Neural progenitor cell (in vitro differentiated cells): ENCODE measurements around a stretch of chr18.

DNA sequence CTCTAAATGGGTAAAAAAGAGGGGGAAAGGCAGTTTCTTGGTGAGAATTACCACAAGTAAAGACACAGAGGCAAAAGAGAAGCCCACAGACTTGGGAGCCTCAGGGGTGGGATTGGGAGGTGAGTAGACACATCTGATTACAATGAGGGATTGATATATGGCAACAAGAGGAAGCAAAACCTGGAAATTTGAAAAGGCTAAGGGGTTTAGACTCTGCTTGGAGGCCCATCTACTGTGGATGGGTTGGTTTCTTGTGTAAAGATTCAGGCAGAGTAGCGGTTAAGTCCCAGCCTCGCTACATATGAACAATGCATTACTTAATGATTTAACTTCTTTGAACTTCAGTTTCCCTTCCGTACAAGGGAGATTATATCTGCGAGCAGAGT, 13.9 kb upstream of the MEX3C start:
- RAMPAGE, long total RNA = no peak

GRCh38 chr18:51576953-51577293, 379.4 kb upstream of the MEX3C start:
- RAMPAGE, long total RNA = no peak

- RAMPAGE, long total RNA = no peak
These were observed 1.0 kb downstream of the MBD2 start for GRCh38 chr18:54223478-54223830.

- RAMPAGE, long total RNA = no peak
These were observed 15.7 kb downstream of the DYNAP start for GRCh38 chr18:54606610-54607302.

GRCh38 chr18:54829754-54830351, 1.6 kb downstream of the RAB27B start:
- RAMPAGE, long total RNA = no peak

DNA sequence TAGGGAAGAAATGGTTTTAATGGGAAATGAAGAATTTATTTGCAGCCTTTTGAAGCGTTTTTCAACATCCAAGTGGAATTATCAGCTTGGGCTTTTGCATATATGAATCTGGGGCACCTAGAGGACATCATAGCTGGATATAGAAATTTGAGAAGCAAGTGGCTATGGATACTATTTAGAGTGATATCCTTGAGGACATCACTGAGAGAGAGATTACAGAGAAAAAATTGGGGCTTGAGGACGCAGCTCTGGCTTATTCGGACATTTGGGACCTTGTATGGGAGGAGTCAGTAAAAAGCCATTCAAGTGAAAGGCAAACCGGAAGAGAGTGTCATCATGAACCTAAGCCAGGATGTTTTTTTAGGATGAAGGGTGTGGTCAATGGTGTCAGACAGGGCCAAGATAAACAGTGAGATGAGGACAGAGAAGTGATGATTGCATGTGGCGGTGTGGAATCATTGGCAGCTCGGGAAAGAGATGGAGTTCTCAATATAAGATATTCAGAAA, 4.2 kb downstream of the RAB27B start:
- RAMPAGE, long total RNA = no peak

GRCh38 chr18:55334734-55335288, 253.2 kb downstream of the TCF4 start:
- RAMPAGE, long total RNA = no peak

- RAMPAGE, long total RNA = no peak
These were observed 167.8 kb downstream of the TCF4 start for GRCh38 chr18:55419991-55420820.

- RAMPAGE, long total RNA = no peak
These were observed 86.5 kb downstream of the TCF4 start for GRCh38 chr18:55501390-55501923.

DNA sequence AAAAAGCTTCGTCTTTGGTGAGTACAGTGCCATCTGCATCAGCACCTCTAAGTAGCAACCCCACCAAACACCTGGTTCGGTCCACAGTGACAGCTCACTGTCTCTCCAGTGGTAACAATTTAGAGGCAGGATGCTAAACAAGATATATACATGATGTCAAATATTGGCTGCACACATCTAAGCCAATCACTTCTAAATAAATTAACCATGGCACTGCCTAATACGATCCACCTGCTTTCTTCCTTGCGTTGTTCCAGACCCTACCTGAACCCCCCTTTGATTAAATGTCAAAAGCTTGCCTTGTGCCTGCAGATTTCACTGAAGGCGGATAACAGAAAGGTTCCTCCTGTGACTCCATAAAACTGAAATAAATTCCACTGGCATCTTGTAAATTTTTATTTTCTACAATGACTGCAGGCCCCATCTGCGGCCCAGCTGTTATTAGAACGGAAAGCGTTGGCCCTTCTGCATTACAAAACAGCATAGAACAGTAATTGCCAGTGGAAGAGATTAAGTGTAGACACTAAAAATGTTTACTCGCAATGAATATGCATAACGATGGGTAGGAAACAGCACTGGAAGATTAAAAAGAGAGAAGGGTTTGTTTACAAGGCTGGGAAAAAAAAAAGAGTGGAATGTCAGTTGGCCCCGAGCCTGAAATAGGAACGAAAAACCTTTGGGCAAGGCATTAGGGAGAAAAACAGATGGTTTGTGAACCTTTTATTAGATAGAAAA, 275.7 kb upstream of the TCF4 start:
- RAMPAGE, long total RNA = no peak

GRCh38 chr18:56508734-56509213, 129.6 kb downstream of the TXNL1 start:
- RAMPAGE, long total RNA = no peak

DNA sequence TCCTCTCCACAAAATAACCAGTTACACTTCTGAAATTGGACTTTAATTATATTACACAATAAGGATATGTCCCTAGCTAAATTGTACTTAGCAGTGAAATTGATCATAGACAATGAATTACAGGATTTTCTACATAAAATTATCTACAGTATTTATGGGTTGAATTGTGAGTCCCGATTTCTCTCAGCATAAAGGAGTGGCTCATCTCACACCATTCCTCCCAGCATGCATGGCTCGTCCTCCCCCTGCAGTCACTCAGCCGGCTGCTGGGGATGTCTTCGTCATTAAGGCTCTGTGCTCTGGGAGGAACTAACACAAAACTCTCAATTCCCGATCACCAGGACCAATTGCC, 76.0 kb downstream of the TXNL1 start:
- RAMPAGE, long total RNA = no peak

GRCh38 chr18:56606643-56607164, 31.7 kb downstream of the TXNL1 start:
- RAMPAGE, long total RNA = no peak

DNA sequence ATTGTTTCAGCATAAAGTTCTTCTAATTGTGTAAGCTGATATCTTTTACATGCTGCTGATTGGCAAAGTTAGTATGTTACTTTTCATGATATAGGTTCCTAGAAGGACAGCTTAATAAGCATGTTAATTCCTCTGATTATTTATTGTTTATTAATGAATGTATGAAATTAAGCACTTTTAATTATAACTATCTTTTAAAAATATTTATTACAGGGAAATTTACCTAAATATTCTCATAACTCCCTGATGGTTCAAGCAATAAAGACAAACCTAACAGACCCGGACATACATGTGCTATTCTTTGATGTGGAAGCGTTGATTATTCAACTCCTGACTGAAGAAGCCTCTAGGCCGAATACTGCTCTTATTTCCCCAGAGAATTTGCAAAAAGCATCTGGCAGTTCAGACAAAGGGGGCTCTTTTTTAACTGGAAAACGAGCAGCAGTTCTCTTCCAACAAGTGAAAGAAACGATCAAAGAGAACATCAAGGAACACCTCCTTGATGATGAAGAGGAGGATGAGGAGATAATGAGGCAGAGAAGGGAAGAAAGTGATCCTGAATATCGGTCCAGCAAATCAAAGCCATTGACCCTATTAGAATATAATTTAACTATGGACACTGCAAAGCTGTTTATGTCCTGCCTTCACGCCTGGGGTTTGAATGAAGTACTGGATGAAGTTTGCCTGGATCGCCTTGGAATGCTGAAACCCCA, 105.4 kb downstream of the WDR7 start:
- RAMPAGE, long total RNA = no peak

DNA sequence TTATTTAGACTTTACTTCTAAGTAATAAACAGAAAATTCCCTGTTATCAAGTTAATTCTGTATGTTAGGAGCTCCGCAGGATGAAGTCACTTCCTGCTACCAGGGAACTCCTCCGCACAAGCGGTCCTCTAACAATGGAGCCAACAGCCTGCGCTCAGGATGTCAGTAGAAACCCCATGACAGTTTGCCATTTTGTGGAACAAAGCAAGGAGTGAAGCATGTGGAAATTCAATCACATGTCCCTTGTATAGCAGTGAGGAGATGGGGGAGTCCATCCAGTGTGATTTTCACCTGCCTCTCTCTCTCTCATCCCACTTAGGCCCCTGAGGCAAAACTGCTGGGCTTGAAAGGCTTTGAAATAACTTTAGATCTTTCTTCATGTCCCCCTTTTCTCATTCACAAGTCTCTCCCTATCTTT, 138.2 kb downstream of the WDR7 start:
- RAMPAGE, long total RNA = no peak

DNA sequence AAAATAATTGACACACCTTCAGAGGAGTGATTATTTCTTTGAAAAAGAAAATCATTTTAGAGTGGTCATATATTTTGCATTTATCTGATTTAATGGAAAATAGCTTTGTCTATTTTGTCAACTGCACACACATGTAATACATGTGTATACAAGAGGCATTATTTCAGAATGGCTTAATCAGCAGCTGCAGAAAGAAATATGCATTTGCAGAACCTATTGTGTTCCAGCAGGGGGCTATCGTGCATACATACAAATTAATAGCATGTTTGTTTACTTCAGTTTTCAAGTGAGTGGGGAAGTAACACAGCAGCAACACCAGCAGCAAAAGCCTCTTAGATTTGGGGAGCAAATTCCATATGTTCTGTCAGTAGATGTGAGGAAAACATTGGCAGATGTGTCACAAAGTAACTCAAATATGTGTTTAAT, 218.0 kb downstream of the WDR7 start:
- RAMPAGE, long total RNA = no peak

GRCh38 chr18:56873595-56874291, 222.6 kb downstream of the WDR7 start:
- RAMPAGE, long total RNA = no peak

DNA sequence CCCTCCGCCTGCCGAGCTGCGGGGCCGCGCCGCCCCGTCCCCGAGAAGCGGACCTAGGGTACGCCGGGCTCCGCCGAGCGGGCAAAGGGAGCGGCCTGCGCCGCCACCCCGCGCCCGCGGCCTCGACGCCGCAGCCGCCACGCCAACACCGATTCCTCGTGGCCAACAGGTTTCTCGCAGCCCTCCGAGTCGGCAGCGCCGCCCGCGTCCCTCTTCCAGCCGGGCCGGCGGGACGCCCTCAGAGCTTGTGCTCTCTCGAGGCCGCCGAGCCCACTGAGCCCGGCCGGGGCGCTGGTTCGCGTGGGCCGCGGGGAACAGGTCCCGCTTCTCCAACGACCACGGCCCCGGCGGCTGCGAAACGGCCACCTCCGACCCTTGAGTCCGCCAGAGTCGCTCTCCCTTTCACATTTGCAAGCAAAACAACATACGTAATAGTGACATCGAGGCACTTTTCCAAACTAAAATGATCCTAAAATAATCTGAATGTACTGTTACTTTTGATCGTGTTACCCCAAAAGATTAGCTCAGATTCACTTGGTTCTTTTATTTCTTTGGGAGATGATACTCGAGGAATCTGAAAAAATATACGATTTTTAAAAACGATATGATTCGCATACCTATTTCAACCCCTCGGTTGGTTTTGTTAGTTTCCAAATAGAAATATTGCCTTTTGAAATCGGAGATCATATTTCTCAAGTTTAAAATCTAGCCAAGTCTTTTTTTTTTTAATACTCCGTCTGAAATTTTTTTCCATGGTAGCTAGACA, 6.3 kb upstream of the ONECUT2 start:
- RAMPAGE, long total RNA = no peak

DNA sequence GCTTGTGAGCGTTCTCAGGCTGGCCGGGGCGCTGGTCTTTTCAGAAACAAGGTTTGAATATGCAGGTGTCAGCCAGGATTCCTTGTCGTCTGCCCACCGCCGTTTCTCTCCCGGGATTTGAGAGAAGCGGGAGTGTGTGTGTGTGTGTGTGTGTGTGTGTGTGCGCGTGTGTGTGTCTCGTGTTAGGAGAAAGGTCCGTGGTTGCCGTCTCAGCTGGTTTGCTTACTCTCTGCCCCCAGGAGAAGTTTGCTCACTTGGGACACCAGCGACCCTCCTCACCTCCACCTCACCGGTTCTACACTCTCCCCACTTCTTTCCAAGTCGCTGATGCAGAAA, 961 bp upstream of the ONECUT2 start:
- RAMPAGE, long total RNA = no peak

DNA sequence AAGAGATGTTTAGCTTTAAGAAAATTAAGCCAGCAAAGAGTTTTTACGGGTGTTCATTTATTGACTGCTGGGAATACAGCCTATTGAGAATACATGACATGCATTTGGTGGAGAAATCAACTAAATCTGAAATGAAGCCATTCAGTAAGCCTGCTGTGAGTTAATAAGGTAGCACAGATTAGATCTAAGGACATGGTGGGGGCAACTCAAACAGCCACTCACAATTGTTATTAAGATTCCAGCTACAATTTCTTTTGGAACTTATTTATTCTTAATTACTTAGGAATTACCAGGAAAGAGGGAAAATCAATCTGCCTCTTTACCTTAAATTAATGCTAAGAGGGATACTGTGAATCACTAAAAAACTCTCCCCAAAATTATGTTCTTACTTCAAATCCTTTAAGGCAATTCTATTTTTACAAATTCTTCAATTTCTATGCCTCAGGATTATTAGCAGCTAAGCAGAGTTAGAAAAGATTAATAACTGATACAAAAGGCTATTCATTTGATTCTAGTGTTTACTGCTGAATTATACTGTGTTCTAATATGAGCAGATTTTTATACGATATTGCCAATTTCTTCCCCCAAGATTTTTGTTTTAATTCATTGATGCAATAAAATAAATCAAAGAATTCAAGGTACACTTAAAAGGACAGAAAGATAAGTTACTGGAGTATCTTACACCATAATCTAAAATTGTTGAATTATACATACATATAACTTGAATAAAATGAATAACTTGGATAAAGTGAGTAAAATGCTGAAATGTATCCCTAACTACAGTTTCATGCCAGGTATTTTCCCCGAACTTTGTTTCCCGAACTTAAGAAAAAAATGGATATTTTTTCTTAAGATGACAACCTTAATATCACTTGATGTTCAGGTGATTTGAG, 14.4 kb upstream of the FECH start:
- RAMPAGE, long total RNA = no peak